REH cell (cell line): ENCODE results near the gene SHC3.

- PRO-cap, result no peak
Measured at GRCh38 chr9:88118846-88119152, 19.5 kb downstream of the SPATA31C2 start.

- PRO-cap, result no peak
Measured at GRCh38 chr9:88533715-88534886, 877 bp upstream of the NXNL2 start.

GRCh38 chr9:88537146-88538192 lies 2.5 kb downstream of the NXNL2 start:
- PRO-cap, result unidirectional peak, plus-strand start at chr9:88537951

GRCh38 chr9:88706464-88707130 lies 171.6 kb downstream of the NXNL2 start:
- PRO-cap, result no peak

GRCh38 chr9:89168736-89169518 lies 9.7 kb downstream of the SHC3 start:
- PRO-cap, result no peak

DNA sequence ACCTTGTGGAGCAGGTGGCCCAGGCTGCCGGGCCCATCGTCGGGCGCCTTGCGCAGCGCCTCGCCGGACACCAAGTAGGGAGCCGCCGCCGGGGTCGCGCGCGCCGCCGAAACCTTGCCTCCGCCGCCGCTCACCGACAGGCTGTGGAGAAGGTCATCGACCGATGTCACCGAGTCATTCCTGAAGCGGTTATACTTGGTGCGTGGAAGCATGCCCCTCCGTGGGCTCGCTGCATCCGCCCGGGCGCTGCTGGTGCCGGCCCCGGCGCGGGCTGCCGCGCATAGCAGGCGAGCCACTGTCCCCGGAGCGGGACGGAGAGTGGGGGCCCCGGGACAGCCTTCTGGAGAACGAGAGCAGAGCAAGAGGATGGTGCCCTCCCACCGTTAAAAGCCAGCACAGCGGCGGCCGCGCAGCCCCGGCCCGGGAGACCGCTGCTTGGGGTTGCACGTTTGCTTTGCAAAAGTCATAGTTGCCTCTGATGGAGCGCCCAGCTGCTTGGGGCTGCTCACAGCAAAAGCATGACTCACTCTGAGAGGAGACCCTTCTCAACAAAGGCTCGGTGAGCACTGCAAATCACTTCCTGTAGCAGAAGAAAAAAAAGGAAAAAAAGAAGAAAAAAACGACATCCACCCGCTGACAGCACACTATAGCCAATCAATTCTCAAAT lies at the start of gene SHC3:
Gene SHC3 (minus strand): TSS at position 570 of the 667 bp plus-strand sequence.
- PRO-cap, result no peak

- PRO-cap, result no peak
Measured at GRCh38 chr9:89226139-89226610, 47.6 kb upstream of the SHC3 start.

DNA sequence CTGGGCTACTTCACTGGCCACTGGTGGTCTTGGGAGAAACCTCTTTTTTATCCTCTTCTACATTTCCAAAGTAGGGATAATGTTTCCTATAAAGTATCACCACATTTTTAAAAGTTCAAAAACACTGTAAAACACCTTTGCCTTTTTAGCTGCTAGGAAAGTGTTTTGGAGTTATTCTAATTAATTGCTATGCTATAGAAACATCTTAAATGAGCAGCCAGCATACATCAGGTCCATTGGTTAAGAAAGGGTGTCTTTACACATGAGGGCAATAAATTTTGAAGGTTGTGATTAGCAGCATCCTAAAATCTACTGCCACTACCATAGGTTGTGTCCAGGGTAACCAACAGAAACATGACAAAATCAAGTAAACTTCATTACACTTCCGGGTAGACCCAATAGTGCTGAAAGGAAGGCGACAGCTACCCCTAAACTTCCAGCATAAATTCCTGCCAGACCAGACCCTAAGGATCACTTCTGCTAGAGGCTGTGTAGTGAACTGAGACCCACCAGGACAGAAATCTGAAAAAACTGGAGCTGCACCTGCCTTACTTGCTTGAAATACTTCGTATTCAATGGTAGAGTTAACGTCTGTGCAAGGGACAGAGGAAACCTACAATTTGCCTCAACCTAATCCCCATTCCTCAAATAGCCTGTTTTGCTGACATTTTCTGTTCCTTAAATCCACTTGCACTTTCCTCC lies 1.2 kb upstream of the SECISBP2 start:
- PRO-cap, result no peak

- PRO-cap, result no peak
Measured at GRCh38 chr9:89345153-89345881, 27.0 kb downstream of the SECISBP2 start.

DNA sequence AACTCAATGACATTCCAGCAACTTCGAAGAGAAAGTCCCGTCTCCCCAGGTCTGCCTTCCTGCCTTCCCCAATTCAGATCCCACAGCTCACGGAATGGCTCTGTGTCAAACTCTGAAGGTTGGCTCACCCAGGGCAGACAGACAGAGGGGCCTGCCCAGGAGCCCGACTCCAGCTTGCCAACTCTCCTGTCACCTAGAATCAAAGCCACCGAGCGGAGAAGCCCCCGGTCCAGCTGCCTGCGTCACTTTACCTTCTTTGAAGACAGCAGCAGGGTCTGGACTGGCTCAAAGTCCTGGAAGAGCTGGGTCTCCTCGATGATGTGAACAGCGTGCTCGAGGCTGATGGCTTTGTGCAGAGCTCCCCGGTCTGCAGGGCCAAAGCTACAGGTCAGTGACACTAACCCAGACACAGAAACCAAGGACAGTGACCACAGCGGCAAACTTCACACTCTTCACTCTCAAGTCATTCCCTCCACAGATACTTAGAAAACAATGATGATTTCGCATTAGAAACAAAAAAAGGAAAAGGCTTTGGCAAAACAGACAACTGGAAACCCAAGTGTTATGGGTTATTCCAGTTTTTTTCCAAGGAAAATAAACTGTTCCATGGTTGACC lies 67.9 kb downstream of the SECISBP2 start:
- PRO-cap, result no peak

- PRO-cap, result no peak
Measured at GRCh38 chr9:89405101-89405792, 86.9 kb downstream of the SECISBP2 start.

GRCh38 chr9:89444900-89445355 lies 53.0 kb downstream of the SEMA4D start:
- PRO-cap, result no peak

GRCh38 chr9:89647968-89648765 lies 43.4 kb downstream of the GADD45G start:
- PRO-cap, result no peak

DNA sequence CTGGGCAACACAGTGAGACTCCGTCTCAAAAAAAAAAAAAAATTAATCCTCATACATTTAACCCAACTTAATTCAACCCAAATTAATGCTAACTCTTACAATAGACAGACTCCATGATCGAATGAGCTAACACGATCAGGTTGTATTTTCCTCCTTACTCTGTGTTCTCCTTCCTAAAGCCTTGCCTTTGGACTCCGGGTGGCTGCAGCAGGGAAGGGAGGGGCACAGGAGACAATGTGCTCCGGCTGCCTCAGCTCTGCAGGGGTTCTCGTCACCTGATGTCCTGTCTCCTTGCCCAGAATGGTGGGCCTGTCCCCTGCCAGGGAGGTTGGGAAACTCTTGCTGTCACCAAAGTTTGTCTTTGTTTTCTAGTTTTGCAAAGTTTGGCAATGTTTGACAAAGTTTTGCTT lies 49.1 kb downstream of the GADD45G start:
- PRO-cap, result no peak

DNA sequence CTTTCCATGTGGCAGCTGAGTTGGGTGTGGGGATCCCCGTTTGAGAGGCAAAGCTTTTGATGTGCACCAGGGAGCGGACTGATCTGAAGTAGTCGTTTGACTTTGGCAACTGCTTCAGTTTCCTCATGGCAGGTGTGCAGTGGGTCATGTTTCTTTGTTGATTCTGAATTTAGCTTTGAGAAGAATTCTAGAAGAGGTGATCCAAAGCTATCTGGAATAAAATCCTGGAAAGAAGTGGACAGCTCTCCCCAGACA lies 63.5 kb downstream of the GADD45G start:
- PRO-cap, result no peak

- PRO-cap, result no peak
Measured at GRCh38 chr9:89669361-89669899, 64.6 kb downstream of the GADD45G start.

GRCh38 chr9:89677440-89678230 lies 72.8 kb downstream of the GADD45G start:
- PRO-cap, result no peak

DNA sequence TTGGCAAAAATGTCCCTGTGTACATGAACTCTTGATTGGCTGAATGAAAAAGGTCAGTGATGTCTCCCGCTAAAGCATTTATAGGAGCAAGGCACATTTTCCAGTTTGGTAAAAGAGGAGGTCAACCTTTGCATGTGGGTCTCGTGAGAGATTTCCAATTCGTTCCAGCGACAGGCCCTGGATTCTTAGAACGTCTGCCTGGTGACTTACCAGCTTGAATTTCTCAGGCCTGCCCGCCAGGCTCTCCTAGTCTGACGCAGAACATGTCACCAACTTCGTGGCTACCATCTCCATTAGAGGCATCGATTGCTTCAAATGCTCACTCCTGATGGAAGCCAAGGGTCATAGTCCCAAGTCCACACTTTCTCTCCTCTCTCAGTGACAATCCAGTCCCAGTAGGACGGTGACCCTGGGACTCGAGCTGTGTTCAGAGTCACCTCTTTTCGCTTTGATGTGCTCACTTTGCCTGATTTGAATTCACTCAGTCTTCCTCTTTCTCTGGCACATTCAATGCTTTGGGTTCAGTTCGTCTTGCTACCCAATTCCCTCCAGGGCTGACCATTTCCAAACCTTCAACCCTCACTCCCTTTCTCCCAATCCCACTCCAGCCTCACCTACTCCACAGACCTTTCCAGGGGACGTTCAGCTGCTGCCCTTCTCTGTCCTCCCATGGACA lies 94.8 kb downstream of the GADD45G start:
- PRO-cap, result no peak

GRCh38 chr9:89701297-89701557 lies 96.4 kb downstream of the GADD45G start:
- PRO-cap, result no peak

DNA sequence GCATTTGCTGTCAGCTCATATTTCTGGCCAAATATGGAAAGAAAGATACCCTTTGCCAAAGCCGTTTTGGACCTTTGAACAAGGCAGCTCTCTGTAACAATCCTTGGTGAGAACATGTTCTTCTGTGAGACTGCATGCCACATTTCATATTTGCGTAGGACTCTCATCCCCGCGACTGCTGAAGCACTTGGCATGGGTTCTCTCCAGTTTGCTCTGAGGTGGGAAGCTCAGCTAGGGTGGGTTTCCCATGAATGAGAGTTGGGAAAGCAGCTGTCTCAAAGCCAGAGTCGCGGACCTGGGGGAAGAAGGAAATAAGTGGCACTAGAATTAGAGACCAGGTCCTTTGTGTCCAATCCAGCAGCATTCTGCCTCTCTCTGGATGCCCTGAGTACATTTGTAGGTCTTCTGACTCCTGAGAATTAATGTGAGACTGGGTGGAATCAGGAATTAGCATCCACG lies 197.0 kb downstream of the GADD45G start:
- PRO-cap, result no peak